HTR-8/SVneo (cell line): ENCODE measurements around the genes CSNK2B, LY6G6F, LY6G6D, VARS1 and C2.

DNA sequence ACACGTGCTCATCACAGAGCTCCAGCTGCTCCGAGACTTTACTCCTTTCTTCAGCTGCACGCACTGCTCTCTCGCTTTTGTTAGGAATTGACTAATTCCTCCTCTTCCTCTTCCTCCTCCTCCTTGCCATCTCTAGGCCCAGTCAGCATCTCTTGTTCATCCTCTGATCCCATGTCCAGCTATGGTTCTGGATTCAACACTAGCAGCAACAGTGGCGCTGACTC, 3.9 kb upstream of the AIF1 start:
- RRBS, result no CpG with 5 or more reads among the region's 5 CpGs

GRCh38 chr6:31631629-31632107, 11.2 kb downstream of the PRRC2A start:
- RRBS, result 98% methylated on average over 8 of the region's 26 CpGs

GRCh38 chr6:31660209-31660659, 344 bp downstream of the C6orf47 start:
- RRBS, result no CpG with 5 or more reads among the region's 15 CpGs

- RRBS, result 2% methylated on average over 16 of the region's 37 CpGs
Measured at GRCh38 chr6:31665994-31666545, at the start of gene CSNK2B. CSNK2B (plus strand) TSS chr6:31666080.

- RRBS, result no CpG with 5 or more reads among the region's 6 CpGs
Measured at GRCh38 chr6:31697346-31698116, 5.6 kb downstream of the ABHD16A start.

DNA sequence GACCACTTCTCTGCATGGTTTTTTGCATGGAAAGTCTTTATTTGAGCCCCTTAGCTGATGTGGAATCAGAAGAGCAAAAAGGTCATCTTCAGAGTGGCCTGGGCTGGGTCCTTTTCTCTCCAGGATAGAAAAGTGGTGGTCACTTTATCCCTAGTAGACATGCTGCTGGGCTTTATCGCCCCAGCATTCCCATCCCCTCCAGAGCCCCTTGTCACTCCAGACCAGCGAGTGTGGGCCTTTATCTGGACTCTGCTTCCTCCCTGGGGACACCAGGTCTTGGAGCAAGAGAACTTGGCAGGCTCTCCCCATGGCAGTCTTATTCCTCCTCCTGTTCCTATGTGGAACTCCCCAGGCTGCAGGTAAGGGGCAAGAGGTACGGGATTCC, at the start of gene LY6G6F:
Gene LY6G6F (plus strand): TSS at position 267 of the 385 bp plus-strand sequence.
- RRBS, result no CpG with 5 or more reads among the region's 3 CpGs

- RRBS, result no CpG with 5 or more reads among the region's 16 CpGs
Measured at GRCh38 chr6:31714952-31715815, at the start of gene LY6G6D. LY6G6D (plus strand) TSS chr6:31715348.

DNA sequence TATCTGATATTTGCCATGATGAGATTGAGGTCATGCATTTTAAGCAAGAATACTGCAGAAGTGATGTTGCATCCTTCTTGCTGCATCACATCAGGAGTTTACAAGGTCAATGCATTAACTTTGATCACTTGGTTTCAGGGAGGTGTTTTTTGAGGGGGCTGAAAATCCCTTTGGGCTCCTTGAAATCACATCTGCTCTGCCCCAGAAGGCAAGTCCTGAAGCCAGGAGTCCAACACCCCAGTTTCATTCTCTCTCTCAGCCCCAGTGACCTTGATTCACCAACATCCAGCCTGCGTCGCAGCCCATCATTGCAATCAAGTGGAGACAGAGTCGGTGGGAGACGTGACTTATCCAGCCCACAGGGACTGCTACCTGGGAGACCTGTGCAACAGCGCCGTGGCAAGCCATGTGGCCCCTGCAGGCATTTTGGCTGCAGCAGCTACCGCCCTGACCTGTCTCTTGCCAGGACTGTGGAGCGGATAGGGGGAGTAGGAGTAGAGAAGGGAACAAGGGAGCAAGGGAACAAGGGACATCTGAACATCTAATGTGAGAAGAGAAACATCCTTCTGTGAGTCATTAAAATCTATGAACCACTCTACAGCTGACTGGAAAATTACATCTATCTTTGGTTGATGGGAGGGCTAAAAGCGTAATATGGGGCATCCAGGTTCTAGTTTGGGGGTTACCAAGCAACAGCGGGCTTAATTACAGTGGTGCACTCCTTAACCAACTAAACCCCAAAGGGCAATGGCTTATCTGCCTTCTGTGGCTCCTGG, 2.4 kb downstream of the LY6G6D start:
- RRBS, result no CpG with 5 or more reads among the region's 10 CpGs

DNA sequence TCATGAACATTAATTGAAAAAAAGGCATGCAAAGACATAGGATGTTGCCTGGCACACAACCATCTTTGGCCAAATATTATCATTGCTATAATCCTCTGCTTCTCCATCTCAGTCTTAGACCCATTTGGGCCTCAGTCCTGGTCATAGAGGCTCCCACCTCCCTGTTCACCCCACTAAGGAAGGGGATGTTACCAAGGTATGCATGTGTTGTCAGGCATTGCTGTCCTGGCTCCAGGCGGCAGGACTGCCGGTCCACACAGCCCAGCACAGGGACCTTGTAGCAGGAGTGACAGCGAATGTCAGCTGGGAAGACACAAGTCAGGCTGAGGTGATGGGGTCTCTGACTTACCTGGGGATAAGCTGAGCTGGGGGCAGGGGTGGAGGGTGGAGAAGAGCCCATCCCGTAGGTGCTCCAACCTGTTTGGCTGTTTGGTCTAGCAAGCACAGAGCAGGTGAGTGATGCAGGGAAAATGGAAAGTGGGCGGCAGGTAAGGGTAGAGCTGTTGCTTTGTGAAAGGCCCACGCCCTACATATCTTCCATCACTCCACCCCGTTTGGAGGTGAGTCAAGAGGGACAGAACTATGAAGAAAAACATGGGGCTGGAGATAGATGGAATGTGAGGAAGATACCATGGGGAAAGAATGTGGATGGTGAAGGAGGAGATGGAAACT, 1.5 kb downstream of the LY6G6C start:
- RRBS, result no CpG with 5 or more reads among the region's 7 CpGs

- RRBS, result no CpG with 5 or more reads among the region's 2 CpGs
Measured at GRCh38 chr6:31726469-31727117, 2.5 kb downstream of the DDAH2 start.

DNA sequence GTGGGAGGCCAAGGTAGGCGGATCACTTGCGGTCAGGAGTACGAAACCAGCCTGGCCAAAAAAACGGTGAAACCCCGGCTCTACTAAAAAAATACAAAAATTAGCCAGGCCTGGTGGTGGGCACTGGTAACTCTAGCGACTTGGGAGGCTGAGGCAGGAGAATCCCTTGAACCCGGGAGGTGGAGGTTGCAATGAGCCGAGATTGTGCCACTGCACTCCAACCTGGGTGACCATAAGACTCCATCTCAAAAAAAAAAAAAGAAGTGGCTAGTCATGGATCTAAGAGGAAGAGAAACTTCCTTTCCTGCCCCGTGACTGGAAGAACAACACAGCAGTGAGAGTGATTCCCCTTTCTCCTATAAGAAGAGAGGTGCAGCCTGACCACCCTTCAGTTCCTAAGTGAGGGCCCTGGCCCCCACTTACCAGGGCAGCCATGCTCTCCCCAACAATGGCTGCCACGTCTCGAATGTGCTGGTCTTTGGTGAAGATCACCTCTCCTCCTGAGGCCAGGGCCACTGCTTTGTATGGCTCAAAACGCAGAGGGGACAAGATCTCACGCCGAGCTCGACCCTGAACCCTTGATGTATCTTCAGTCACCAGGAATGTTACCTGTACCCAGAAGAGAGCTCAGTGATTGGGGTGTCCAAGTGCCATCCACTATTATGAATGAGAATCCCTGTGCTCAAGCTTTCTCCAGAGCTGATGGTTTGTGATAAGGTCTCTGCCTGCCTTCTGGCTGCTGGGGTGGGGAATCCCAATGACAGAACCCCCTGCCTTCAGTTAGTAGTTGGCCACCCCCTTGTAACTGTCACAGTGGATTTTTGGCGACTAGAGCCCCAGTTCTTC, 6.4 kb downstream of the SAPCD1 start:
- RRBS, result 98% methylated on average over 1 of the region's 16 CpGs

DNA sequence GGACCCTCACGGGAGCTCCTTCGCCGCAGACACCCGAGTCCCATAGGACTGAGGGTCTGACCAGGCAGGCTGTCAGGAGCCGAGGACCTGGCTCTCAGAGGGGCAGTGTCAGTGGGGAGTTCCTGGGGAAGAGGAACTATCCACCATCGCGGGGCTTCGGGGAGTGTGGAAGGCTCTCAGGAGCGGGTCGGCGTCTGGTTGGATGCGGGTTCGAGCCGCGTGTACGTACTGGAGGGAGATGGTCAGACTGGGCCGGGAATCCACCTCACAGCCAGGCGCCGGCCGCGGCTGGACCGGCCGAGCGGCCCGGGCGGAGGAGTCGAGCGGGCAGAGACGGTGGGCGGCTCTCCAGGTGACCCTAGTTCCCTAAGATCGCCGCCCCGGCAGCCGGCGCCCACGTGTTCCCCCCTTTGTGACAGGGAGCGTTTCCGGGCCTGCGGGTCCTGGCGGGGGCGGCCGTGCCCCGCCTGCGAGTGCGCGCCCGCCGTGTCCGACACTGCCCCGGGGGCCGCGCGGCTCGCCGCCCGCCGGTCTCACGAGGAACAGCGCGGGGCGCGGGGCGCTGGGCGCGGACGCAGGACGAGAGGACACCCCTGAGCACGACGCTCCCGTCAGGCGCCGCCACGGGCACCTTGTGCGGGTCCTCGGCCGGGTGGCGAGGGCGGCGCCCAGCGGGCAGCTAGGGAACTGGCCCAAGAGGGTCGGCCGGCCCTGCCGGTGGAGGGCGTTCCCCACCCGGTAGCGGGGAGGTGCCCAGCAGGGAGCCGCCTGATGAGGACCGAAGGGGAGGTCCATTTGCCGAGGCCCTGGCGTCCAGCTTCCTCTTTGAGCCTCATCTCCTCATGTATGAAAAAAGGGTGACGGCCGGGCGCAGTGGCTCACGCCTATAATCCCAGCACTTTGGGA, at the start of gene VARS1:
Gene VARS1 (minus strand): TSS at position 436 of the 906 bp plus-strand sequence.
- RRBS, result 2% methylated on average over 47 of the region's 94 CpGs

GRCh38 chr6:31831533-31831933, 4.0 kb downstream of the HSPA1B start:
- RRBS, result no CpG with 5 or more reads among the region's 12 CpGs

GRCh38 chr6:31927166-31928122, at the start of gene C2:
C2 (plus strand) TSS chr6:31927717.
- RRBS, result no CpG with 5 or more reads among the region's 18 CpGs

- RRBS, result 97% methylated on average over 2 of the region's 11 CpGs
Measured at GRCh38 chr6:31968753-31969375, 3.1 kb downstream of the DXO start.

GRCh38 chr6:31970521-31970931, 1.4 kb downstream of the DXO start:
- RRBS, result no CpG with 5 or more reads among the region's 6 CpGs

- RRBS, result no CpG with 5 or more reads among the region's 21 CpGs
Measured at GRCh38 chr6:31995635-31996543, 14.0 kb downstream of the C4A start.

GRCh38 chr6:32070494-32071452, 32.6 kb downstream of the CYP21A2 start:
- RRBS, result 95% methylated on average over 2 of the region's 21 CpGs

GRCh38 chr6:32081009-32081764, 28.0 kb downstream of the TNXB start:
- RRBS, result 47% methylated on average over 3 of the region's 19 CpGs

GRCh38 chr6:32127240-32128088, 582 bp downstream of the ATF6B start:
- RRBS, result no CpG with 5 or more reads among the region's 35 CpGs